HL-60 (cell line): ENCODE data around the gene ACP2.

DNA sequence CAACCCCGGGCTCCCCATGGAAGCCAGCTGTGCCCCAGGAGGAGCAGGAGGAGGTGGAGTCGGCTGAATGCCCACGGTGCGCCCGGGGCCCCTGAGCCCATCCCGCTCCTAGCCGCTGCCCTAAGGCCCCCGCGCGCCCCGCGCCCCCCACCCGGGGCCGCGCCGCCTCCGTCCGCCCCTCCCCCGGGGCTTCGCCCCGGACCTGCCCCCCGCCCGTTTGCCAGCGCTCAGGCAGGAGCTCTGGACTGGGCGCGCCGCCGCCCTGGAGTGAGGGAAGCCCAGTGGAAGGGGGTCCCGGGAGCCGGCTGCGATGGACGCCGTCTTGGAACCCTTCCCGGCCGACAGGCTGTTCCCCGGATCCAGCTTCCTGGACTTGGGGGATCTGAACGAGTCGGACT is 339 bp downstream of the CREB3L1 start:
- RRBS: 7% methylated on average over 18 of the region's 38 CpGs

DNA sequence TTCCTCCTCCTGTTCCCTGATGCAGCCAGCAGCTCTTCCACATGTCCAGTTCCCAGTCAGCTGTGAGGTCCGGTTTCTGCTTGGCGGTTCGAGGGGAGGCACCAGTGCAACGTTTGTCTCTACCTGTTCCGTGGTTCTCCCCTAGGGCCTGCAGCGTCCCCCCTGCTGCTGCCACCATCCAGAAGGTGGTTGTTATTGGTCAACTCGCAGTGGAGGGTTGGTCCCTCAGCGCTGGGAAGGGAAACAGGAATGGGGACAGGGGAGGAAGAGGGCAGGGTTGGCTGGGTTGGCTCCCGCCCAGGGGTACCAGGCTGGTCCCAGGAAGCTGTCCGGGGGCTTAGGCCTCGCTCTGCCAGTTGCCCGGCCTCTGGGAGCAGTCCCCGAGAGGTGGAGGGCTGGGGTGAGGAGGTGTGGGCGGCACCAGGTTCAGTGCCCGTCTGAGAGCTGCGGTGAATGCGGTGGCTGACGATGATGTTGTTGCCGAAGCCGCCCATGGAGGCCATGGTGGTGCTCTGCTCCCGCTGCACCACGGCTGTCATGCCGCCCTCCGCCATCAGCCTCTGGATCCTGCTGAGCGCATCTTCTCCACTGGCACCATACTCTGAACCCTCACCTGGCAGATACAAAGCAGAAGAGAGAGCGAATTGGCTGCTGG is 5.9 kb upstream of the CHRM4 start:
- RRBS: no CpG with 5 or more reads among the region's 26 CpGs

DNA sequence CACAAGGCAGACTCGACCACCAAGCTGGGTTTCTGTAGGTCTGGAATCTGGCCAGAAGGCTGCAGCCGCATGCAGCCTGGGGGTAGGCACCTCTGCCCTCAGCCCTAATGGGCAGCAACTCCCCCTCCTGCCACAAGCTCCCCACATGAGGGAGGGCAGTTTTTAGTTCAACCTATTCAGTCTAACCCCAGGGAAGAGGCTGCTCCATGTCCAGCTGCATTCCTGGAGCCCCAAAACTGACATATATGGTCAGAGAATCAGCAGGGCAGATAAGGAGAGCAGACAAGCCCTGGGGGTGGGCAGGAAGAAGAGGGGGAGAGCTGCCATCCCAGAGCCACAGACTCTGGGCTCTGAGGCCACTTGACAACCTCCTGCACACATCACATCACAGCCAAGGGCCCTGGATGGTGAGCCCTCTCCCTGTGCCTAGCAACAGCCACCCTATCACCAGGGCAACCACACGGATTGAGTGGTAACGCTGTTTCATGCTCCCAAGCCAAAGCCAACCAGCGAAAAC is 3.2 kb downstream of the ARHGAP1 start:
- RRBS: no CpG with 5 or more reads among the region's 5 CpGs

DNA sequence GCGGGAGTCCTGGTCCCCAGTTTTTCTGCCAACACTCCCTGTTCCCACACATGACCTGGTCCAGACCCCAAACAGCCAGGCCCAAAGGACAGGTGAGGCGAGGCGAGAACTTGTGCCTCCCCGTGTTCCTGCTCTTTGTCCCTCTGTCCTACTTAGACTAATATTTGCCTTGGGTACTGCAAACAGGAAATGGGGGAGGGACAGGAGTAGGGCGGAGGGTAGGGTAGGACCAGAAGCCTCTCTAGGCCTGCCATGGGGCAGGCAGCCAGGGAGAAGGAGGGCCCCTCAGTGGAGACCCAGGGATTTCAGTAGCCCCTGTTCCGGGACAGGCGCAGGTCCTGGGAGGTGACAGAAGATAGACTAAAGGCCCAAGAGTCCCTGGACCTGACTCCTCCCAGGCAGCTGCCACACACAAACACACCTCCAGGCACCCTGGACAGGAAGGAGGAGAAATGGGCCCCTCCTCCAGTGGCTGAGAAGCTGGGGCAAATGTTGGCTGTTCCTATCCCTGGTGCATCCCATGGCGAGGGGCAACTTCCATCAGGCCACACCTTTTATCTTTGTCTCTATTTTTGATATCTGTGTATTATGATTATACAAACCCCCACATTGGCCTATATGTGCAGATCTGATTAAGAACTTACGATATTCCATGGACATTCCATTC is 719 bp upstream of the F2 start:
- RRBS: no CpG with 5 or more reads among the region's 9 CpGs

GRCh38 chr11:46743402-46744728 is 24.9 kb downstream of the F2 start:
- RRBS: no CpG with 5 or more reads among the region's 16 CpGs

DNA sequence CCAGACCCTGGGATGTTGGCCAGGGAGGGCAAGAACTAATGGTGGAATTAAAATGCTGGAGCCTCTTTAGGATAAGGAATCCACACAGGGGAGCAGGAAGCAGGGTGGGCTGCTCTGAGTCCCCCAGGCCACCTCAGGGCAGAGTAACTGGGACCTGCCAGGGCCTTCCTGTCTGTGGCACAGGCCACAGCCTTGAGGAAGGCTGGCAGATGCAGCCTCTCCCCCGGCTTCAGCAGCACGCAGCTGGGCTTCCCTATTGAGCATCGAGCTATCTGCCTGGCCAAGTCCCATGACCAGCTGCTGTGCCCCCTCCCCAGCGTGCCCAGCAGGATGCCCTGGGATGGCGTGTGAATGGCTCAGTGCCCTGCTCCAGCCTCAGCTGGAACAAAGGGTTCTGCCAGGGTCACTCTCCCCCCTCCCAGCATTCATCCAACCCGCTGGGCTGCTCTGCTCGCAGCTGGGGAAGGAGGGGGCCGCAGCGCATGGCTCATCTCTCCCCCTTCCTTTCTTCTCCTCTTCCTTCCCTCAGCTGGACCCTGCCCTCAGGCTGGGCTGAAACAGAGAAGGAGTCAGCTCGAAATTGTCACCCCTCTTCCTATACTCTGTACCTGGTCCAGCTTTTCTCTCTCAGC is 14.6 kb downstream of the LRP4 start:
- RRBS: no CpG with 5 or more reads among the region's 10 CpGs

DNA sequence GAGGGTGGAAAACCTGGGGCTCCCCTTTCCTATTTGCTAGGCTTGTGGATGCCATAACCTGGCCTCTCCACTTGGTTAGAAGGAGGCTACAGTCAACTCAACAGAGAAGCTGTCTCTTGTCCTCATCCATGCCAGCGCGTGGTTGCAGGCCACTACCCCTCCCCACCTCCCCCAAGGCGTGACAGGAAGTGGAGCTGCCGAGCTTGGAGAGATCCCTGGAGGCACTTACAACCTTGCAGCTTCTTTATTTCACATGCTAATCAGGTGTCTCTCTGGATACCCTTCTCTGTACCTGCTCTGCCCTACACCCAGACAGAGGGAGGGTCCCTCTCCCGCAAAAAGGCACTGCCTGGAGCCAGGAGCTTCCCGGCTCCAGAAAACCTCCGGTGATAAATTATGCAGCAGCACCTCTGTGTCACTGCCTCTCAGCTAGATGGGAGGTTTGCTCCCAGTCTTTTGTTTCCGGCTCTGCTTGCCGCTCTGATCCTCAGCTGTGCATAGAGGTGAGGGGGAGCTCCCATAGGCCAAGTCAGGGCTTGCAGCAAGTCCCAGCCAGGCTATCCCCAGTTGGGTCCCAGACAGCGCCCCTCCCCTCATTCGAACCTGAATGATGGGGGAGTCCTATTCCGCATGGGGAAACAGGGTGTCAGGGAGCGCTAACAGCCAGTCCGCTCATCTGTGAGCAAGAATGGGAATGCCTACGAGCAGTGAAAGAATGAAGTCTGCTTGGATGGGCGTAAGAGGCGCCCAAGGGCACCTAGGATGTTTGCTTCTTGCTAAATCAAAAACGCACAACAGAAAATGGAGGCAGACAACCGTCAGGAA is 5.7 kb downstream of the LRP4 start:
- RRBS: 79% methylated on average over 2 of the region's 19 CpGs

DNA sequence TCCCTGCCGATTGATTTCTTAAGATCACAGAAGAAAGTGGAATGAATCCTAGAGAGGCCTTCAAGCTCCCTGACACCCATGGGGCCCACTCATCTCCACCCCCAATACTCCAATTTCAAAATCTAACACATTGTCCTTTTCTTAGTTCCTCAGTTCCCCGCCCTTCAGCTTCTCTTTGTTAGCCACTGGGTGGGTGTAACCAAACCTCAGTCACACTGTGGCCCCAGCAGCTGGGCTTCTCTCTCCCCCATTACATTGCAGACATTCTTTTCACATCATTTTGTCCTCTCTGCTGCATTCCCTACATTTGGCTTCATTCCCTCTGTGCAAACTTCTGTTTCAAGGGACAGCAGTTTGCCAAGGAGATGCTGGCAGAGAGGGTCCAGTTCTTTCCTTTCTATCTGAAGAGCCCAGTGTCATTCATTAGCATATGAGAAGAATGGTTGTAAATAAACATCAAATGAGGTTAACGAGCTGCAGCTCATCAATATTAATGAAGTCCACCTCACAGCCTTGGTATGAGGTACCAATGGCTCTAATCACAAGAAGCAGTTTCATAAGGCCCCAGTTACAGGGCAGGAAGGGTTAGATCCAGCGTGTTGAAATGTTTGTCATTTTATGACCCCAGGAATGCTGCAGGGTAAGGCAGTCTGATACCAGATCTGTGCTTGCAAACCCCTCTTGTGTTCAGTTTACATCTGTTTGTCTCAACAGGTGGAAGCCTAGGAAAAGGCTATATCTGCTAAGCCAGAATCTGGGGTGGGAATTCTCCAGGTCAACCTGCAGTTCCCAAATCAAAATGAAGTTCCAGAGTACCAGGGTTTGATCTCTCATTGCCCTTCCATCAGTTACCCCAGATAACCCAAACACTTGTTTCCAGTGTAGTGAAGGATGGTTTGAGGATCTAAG is 72.2 kb downstream of the ARFGAP2 start:
- RRBS: no CpG with 5 or more reads among the region's 4 CpGs

DNA sequence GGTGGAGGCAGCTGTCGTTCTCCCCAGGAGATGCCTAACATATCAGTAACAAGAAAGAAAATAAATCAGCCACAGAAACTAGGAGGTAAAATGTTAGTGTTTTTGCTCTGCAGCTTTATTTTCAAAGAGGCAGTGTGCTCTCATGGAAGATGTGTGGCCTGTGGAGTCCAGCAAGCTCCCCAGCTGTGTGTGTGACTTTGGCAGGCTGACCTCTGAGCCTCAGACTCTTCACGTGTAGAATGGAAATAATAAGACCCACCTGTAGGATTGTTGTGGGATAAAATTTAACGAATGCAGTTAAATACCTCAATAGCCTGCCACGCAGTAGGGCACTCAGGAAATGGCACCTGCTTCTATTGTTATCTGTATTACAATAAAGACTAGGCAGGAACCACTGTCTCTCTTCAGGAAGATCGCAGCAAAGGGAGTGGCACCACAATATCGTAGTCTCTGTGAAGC is 23.3 kb downstream of the ARFGAP2 start:
- RRBS: no CpG with 5 or more reads among the region's 6 CpGs

DNA sequence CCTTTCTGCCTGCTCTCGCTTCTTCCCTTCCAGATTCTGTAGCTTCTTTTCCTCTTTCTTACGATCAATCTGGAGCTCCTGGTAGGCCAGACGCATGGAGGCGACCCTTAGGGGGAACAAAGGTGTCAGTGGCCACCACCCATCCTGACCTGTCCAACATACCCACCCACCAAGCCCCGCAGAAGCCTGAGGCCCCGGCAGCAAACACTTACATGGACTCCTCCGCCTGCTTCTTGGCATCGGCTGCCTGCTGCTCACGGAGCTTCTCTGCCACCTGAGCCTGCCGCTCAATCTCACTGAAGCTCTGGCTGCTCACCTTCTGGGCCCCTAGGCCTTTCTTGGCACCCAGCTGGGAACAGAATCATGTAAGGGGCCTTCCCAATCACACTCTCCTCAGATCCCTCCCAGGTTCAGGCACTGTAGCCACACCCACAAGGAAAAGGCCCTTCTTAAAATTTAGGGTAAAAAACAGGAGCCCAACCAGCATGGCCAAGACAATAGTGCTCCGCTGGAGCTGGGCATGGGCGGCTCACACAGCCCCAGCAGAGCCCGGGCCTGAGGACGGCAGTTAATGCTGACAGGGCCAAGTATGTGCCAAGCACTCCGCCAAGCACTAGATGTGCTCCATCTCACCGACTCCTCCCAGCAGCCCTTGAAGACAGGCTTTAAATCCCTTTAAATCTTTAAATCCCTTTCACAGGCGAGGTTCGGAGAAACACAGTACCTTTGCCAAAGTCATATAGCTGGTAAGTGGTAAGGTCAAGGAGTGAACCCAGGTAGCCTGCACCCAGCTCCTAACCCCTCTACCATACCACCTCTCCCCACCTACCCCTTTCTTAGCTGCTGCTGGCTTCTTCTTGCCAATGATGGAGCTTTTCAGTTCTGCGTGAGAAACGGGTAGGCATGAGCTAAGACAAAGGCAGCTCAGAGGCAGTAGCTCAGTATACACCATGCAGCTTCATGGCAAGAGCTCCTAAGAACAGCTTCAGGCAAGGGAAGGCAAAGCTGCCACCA is 4.9 kb downstream of the ARFGAP2 start:
- RRBS: no CpG with 5 or more reads among the region's 20 CpGs

DNA sequence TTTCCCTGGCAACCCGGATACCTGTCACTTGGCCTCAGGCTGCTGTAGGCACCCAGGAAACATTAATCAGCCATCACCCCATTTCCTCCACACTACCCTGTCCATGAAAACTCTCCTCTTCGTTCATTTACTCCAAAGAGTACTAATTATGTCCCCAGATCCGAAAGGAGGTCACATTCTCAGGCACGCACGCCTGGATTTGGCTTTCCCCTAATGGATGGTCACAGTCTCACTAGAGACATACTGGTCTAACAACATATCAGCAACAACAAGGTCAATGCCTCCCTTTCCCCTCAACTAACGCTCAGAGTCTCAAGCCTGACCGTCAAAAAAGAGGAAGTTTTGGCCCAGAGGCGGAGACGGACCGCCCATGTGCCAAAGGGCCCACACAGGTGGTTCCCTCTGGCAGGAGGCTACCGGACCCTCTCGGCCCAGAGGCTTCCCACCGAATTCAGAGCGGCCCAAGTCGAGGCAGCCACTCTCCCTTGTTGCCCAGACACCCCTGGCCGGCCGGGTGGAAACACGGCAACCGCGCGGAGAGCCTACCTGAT is 634 bp downstream of the ARFGAP2 start:
- RRBS: 3% methylated on average over 8 of the region's 21 CpGs

GRCh38 chr11:47244964-47246111 is 3.3 kb downstream of the ACP2 start:
- RRBS: no CpG with 5 or more reads among the region's 25 CpGs

GRCh38 chr11:47248206-47249710 is at the start of gene ACP2:
Gene ACP2 (minus strand): TSS chr11:47248814.
- RRBS: 3% methylated on average over 13 of the region's 55 CpGs

GRCh38 chr11:47268759-47269263 is 11.0 kb downstream of the NR1H3 start:
- RRBS: no CpG with 5 or more reads among the region's 10 CpGs

DNA sequence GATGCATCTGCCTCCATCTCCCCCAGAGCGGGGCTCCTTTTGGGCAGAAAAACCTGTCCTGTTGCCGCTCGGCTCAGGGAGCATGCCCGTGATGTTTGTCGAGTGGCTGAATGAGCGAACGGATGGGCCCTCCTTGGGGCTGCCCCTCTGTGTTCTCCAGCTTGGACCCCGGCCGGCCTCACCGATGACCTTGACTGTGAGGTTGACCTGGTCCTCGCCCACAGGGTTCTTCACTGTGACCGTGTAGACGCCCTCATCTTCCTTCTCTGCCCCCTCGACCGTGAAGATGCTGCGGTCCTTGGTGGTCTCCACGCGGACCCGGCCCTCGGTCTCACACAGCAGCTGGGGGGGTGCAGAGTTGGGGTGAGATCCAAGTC is 14.2 kb downstream of the MYBPC3 start:
- RRBS: 81% methylated on average over 2 of the region's 20 CpGs

GRCh38 chr11:47391653-47392346 is 13.5 kb upstream of the SPI1 start:
- RRBS: no CpG with 5 or more reads among the region's 14 CpGs

- RRBS: 6% methylated on average over 1 of the region's 13 CpGs
Observed at GRCh38 chr11:47395535-47396142, 12.8 kb upstream of the SLC39A13 start.

- RRBS: no CpG with 5 or more reads among the region's 3 CpGs
Observed at GRCh38 chr11:47434614-47434811, 8.3 kb upstream of the PSMC3 start.

DNA sequence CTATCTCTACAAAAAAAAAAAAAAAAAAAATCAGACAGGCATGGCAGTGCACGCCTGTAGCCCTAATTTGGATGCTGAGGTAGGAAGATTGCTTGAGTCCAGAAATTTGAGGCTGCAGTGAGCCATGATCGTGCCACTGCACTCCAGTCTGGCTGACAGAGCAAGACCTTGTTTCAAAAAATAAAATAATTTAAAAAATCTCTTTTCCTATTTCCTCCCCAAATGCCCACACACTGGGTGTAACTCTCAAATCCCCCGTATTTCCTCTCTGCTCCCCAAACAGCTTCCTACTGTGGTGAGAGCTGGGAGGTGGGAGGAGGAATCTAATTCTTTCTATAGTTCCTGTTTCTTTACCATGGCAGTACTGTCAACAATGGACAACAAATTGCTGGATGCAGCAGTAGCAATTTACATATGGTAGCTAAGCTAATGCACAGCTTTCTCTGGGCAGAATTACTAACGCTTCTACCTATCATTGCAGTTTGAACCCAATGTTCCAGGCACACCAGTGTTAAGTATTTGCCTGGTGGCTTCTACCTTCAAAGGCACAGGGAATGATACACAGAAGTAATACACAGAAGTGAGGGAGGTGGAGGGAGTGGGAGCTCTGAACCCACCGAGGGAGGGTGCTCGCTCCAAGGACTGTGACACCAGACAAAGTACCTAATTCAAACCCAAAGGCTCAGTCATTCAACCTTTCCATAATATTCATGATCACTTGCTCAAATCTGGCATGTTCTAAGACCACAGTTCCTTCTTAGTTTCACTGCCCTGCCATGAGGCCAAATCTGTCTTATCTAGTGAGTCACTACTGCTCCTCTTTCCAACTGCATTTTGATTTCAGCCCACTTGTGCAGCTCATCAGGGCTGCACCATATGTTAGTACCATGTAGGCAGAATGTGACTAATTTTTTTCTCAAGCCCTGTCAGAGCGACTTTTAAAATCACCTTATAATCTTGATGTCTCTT is 38.0 kb downstream of the CELF1 start:
- RRBS: no CpG with 5 or more reads among the region's 7 CpGs